HGPS cell (cell line): ENCODE measurements around the genes SEMA3B and CACNA2D2.

GRCh38 chr3:49536145-49537266, 17.8 kb upstream of the BSN start:
- RRBS: no CpG with 5 or more reads among the region's 14 CpGs

DNA sequence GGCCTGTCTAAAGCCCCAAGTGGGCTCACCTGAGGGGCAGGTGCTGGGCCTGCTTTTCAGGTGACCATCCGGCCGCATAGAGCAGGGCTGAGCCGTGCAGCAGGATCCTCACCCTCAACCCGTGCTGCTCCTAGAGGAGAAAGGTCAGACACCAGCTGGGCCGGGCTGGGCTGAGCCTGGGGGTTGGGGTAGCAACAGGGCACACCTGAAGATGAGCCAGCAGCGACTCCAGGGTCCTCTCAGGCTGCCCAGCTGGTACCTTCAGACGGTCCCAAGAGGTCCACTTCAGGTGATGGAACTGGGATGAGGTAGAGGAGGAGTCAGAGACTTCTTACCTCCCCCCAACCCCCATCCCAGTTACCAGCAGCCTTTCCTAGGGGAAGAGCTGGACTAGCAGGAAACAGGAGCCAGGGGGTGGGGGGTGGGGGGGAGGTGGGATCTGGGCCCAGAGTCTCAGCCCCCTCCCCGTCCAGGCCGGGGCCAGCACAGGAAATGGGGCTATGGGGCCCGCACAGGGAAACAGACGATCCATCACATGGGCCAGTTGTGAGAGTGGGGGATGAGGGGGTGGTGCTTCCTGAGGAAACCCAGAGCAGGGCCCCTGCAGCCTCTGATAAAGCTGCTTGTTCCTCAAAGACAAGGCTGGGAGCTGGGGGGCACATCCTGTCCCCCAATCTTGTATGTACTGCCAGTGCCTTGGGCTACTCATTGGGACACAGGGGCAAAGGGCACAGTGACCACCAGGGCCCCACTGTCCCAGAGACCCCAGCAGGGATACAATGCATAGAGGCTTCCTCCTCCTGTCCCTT, 3.0 kb downstream of the INKA1 start:
- RRBS: 34% methylated on average over 4 of the region's 11 CpGs

GRCh38 chr3:49869157-49869530, 562 bp downstream of the CAMKV start:
- RRBS: 4% methylated on average over 5 of the region's 20 CpGs

- RRBS: no CpG with 5 or more reads among the region's 5 CpGs
Observed at GRCh38 chr3:50102102-50102887, 13.6 kb downstream of the RBM5 start.

- RRBS: no CpG with 5 or more reads among the region's 3 CpGs
Observed at GRCh38 chr3:50118582-50118990, 29.9 kb downstream of the RBM5 start.

DNA sequence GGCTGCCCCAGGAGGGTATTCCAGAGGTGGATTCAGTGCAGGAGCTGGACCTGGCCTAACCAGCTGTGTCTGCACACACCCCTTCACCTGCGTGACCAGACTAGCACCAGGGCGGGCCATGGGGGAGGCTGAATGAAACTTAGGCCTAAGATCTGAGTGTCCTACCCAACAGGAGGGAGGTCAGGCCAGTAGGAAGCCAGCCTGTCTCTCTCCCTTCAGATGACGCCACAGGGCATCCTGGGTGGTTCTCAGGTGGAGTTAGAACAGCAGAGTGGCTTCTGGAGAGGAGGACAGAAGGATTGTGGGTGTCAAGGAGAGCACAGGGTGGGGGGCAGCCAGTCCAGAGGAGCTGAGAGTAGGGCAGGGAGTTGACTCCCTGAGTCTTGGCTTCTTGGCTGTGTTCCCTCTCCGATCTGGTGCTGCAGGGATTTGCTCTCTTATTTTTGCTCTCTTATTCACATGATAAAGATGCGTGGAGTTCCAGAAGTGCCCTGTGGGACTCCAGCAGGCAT, 3.3 kb upstream of the SEMA3F start:
- RRBS: no CpG with 5 or more reads among the region's 5 CpGs

DNA sequence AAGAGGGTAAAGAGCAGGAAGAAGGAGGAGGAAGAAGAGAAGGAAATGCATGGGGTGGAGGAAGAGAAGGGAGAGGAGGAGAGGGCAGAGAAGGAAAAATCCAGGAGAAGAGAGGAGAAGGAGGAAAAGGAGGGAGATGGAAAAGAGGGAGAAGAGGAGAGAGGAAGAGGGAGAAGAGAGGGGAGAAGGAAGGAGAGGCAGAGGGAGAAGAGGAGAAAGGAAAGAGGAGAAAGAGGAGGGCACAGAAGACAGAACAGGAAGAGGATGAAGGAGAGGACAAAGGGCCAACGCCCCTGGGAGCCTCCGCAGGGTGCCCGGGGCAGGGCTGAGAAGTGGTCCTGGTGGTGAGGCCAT, 1.3 kb upstream of the SEMA3F start:
- RRBS: no CpG with 5 or more reads among the region's 3 CpGs

GRCh38 chr3:50155817-50156314, 742 bp downstream of the SEMA3F start:
- RRBS: no CpG with 5 or more reads among the region's 15 CpGs

DNA sequence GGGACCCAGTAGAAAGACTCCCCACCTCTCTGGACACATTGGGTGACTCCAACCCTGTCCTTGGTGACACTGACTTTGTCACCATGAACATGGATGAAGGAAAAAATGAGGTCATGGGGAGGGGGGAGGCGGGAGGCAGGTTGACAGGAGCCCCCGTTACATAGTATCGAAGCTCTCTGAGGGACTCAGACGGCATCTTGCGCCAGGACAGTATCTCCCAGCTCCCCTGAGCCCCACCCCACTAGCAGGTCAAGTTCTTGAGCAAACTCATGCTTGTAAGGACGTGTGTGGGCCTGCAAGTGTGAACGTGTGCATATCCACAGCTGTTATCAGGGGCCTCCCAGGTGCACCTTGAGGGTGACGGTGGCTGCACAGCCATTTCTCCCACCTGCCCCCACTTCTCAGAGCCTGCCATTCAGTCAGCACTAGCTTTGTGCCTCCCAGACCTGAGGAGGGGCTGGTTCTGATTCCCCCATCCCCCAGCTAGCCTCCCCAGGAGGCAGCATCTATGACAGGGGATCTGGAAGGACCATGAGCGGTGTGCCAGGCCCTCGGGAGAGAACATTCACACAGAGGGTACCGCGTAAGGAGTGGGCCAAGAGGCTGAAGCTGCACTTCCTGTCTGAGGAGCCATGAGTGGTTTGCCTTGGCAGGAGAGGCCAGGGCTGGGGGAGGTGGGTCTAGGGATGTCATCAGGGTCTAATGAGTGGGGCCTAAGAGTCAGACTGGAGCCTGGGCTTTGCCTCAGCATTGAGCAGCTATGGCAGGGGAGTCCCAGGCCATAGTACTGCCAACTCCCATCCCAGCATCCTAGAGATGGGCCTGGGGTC, 2.8 kb downstream of the SEMA3F start:
- RRBS: no CpG with 5 or more reads among the region's 12 CpGs

GRCh38 chr3:50161383-50161894, 6.3 kb downstream of the SEMA3F start:
- RRBS: 59% methylated on average over 6 of the region's 13 CpGs

DNA sequence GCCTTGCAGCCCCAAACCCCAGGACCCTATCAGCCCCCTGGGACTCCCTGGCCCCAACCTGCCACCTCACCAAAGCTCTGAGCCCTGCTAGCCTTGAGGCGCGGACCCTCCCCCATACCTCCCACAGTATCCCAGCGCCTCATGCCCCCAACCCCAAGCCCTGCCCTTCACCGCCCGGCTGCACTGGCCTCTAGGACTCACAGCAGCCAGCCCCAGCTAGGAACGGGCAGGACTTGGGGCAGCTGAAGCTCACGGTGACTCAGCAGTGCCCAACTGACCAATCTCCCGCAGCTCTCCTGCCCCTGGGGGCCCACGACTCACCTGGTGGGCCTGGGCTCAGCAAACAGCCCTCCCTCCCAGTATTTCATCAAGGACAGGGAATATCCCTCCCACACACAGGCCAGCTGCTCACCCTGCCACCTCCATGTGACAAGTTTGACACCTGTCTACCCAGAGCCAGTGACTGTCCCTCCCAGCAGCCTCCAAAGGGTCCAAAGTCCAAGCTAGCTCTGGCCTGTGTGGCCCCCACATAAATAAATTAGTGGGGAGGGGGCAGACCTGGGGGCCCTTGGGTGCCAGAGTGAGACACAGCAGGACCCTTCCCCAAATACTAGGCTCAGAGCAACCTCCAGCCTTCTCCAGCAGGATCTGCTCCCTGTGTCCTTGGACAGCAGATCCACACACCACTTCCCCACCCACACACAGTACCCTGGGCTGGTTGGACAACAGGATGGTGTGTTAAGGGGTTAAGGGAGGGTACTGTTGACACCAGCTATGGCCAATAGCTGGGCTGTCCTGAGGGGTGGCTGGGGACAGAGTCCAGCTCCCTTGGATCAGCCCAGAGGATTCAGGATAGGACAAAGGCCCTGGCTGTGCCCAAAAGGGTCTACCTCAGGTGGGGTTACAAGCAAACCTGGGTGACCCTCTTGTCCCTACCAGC, 4.2 kb downstream of the GNAT1 start:
- RRBS: no CpG with 5 or more reads among the region's 9 CpGs

GRCh38 chr3:50268229-50268588, 738 bp upstream of the SEMA3B start:
- RRBS: no CpG with 5 or more reads among the region's 1 CpG

- RRBS: no CpG with 5 or more reads among the region's 22 CpGs
Observed at GRCh38 chr3:50268589-50269422, at the start of gene SEMA3B. SEMA3B (plus strand) TSS chr3:50269147.

- RRBS: no CpG with 5 or more reads among the region's 13 CpGs
Observed at GRCh38 chr3:50274077-50274657, 4.7 kb upstream of the LSMEM2 start.

- RRBS: 75% methylated on average over 9 of the region's 60 CpGs
Observed at GRCh38 chr3:50275244-50275943, 3.5 kb upstream of the LSMEM2 start.

DNA sequence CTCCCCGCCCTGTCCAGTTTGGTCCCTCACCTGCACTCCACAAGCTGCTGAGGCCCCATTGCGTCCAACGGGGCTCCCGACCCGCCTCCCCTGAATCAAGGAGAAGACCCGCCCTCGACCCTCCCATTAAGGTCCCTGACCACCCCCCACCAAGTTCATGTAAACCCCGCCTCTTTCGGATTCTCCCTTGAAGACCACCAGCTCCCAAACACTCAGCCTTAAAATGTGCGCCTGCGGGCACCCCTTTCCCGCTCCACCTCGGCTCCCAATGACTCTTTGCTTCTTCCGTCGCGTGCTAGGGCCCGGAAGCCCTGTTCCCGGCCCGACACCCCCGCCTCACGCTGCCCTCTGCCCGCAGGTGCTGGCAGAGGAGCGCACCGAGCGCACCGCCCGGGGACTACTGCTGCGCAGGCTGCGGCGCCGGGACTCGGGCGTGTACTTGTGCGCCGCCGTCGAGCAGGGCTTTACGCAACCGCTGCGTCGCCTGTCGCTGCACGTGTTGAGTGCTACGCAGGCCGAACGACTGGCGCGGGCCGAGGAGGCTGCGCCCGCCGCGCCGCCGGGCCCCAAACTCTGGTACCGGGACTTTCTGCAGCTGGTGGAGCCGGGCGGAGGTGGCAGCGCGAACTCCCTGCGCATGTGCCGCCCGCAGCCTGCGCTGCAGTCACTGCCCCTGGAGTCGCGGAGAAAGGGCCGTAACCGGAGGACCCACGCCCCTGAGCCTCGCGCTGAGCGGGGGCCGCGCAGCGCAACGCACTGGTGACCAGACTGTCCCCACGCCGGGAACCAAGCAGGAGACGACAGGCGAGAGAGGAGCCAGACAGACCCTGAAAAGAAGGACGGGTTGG, 2.7 kb upstream of the LSMEM2 start:
- RRBS: 81% methylated on average over 29 of the region's 81 CpGs

DNA sequence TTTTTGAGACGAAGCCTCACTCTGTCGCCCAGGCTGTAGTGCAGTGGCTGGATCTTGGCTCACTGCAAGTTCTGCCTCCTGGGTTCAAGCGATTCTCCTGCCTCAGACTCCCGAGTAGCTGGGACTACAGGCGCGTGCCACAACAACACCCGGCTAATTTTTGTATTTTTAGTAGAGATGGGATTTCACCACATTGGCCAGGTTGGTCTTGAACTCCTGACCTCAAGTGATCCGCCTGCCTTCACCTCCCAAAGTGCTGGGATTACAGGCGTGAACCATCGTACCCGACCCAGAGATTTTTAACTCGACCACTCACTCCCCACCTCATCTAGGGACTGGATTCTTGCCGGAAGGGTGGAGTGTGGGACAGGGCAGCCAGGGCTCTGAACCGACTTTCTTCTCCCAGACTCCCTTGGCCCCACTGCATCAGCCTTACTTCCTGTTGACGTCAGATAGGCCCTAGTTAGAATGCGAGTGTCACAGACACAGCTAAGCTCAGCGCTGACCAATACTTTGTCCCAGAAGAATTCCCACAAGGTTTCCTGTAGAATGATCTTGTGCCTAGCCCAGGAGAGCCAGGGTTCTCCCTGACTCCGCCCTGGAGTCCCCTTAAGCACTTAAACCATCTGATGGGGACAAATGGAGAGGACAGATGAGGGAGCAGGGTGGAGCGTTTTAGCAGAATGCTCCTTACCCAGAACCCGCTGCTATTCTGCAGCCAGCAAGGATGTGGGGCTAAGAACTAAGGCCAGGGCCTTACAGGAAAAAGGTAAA, 5.7 kb upstream of the TUSC2 start:
- RRBS: no CpG with 5 or more reads among the region's 20 CpGs

DNA sequence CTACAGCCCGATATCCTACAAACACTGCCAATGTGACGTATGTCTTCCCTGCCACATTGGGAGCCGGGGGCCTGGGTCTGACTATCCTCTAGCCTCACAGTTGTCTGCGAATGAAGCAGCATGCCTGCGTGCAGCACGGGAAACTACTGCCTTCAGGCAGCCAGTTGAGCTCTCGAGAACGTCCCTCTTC, 324 bp downstream of the NPRL2 start:
- RRBS: 7% methylated on average over 3 of the region's 8 CpGs

- RRBS: 3% methylated on average over 68 of the region's 146 CpGs
Observed at GRCh38 chr3:50502813-50503980, at the start of gene CACNA2D2. CACNA2D2 (minus strand) TSS chr3:50503634.

DNA sequence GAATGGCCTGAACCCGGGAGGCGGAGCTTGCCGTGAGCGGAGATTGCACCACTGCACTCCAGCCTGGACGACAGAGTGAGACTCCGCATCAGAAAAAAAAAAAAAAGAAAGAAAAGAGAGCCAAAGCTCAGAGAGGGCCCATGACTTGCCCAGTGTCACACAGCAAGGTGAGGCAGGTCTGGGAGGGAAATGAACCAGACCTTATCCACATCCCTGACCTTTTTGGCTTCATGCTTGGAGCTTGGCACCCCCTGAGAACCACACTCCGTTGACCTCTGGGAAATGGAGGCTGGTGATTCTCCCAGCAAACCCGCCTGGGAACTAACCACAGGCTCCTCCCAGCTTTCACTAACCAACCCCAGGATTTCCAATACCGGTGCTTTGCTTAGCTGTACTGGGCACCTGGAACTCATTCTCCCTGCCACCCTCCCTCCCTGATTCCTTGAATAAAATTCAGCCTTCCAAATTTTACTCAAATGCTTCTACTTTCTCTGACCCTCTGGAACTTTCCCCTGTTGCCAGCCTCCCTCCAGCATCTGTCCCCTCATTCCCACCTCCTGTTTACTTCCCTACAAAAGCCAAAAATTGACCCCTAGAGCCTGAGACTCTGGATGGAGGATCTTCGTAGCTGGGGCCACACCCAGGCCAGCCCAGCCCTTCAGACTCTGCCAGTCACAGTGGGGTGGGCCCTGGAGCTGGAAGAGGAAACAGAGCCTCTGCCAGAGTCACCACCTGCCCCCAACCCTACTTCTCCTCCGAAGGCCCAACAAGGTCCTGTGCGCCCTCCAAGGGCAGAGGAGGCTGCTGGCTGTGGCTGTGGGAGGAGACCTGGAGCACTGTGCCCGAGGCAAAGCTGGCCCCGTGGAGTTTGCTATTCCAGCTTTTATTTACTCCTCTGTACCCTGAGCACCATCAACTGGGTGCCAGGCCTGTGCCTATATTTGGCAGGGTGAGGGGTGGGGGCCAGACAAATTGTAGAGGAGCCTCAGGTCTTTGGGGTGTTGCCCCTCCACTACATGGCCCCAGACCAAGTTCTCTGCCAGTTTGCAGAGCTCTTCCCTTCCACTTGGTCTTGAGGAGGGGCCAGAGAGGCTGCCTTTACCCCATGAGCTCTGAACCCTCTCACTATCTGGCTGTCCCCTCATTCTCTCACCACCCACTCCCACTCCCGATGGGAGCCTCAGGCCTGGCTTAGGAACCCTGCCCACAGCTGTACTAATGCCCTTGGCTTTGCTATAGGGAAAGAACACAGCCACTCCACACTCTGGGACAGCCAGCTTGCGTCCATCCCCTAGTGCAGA, 19.1 kb downstream of the CISH start:
- RRBS: no CpG with 5 or more reads among the region's 16 CpGs